Ileum (tissue), 1 donor: ENCODE measurements around a stretch of chr7.

DNA sequence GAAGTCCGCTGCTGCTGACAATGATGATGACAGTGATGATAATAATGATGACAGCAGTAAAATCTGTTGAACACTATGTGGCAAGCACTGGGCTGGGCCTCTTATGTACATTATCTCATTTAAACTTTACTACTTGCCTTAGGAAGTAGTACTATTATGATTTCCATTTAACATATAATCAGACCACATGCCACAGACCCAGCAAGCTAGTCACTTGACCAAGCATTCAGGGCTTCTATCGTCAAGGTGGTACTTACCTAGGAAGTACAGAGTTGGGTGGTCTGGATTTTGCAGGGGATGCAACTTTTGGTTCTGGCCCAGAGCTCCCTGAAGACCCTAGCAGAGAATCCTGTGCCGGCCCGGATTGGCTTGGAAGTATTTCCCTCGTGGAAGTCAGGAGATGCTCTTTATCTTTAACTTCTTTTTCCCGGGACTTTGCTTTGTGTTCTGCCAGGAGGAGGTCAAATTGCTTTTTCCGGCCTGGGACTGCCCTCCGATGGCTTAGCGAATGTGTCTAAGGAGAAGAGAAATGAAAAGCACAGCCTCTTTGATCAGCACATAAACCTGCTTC, 56.9 kb upstream of the EFCAB10 start:
- PRO-cap, result no peak

- PRO-cap, result no peak
These were observed 96.7 kb upstream of the EFCAB10 start for GRCh38 chr7:105677621-105678753.

GRCh38 chr7:105975952-105976679, 13.1 kb downstream of the CDHR3 start:
- PRO-cap, result no peak

DNA sequence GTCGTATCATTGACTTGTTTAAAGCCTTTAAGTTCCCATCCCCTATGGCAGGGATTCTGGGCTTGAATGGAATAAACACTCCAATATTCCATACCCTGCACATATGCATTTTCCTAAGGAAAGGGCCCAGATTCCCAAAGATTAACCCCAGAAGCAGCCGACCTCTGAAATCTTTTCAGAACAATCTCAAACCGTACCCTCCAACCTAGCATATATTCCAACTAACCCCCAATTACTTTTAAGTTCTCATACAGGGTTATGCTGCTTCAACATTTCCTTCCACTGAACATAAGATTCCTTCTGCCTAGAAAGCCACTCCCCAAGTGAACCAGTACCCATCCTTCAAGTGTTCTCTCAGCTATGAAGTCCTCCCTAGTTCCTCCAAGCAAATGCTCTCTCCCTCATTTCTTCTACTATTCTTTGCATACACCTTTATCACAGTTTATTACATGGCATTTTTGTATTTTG, 2.1 kb downstream of the SYPL1 start:
- PRO-cap, result no peak

GRCh38 chr7:106153841-106154155, 41.7 kb upstream of the SYPL1 start:
- PRO-cap, result no peak

DNA sequence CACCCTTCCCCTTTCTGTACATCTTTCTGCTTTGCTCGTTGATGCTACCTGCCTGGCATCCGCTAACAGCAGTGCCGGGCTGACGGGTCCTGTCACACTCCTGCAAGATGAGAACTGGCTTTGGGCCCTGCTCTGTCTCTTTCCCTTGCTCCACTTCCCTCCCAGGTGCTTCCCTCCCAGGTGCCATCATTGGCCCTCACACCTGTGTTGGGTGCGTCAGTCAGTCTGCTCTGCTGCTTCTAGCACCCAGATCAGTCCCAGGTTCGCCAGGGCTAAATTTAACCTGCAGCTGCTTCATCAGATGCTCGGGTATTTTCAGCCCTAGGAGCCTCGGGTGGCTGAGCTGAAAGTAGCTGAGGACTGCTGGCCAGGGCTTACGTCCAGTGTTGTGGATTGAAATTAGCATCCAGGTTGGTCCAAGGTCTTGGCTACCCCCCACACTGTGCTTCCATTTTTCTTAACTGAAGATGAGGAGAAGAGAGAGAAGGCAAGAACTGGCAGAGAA, 65.6 kb upstream of the SYPL1 start:
- PRO-cap, result no peak

- PRO-cap, result no peak
These were observed 22.8 kb downstream of the NAMPT start for GRCh38 chr7:106261685-106262728.

- PRO-cap, result no peak
These were observed 21.9 kb downstream of the NAMPT start for GRCh38 chr7:106262729-106263430.

- PRO-cap, result no peak
These were observed 14.2 kb downstream of the NAMPT start for GRCh38 chr7:106270257-106271221.

DNA sequence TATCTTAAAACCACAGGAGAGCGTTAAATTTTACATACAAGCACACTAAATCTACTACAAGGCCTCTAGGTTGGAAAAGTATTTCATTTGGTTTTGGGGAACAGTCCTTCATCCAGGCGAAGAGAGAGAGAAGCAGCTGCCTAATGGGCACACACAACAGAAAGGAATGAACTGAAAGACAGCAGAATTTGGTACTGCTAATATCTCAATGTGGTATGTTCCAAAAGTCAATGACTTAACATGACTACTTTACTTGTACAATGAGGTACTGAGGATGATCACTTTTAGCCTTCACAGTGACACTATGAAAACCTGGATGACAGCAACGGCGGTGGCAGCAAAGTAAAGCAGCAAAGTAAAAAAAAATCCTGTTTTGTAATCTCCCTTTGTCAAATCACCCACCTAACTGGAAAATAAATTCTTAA, 7.4 kb downstream of the NAMPT start:
- PRO-cap, result no peak

- PRO-cap, result no peak
These were observed 62.7 kb upstream of the NAMPT start for GRCh38 chr7:106347327-106347978.

DNA sequence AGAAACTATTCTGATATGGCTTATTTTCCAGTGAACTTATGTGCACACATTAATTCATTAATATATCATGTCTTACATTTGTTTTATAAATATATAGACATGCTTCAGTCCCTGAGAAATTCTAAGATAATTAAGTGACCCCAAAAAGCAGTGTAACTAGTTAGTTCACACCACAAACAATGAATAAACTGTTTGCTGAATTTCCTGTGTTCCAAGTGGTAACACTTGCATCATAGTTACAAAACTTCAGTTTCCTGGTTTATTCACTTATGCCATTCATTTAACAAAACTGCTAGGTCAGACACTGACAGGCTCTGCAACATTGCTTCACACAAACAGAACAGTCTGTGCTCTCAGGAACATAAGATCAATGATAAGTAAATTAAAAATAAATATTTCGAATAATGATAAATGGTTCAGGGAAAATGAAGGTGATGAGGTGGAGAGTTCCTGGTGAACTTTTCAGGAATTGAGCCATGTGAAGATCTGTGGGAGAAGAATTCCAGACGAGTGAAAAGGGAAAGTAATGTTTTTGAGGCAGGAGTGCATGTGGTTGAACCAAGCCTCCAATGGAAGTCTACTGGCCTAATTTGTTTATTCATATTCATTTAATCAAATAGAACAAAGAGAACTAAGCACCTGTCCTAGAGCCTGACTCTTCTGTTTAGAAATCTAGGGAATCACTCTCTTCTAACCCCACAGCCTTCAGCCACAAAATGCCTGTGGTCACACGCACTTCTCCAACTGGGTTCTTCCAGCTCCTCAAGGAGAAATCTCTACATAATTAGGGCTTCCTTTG, 133.4 kb upstream of the NAMPT start:
- PRO-cap, result no peak

DNA sequence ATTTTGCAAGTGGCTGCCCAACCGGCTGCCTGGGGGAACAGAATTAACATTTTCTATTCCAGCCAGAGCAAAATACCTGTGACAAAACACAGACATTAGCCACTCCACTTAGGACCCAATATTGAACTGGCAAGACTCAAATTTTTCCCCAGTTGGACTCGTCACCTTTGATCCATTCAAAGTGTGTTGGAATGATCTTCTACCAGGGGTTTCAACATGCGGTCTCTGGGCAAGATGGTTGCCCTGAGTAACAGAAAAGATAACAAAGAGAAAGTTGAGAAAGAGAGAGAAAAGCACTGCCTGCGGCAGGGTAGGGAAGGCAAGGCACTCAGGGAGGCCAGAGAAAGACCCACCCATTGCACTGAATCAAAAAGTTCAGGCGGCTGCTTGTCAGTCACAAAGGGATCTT, 174.9 kb upstream of the NAMPT start:
- PRO-cap, result no peak

DNA sequence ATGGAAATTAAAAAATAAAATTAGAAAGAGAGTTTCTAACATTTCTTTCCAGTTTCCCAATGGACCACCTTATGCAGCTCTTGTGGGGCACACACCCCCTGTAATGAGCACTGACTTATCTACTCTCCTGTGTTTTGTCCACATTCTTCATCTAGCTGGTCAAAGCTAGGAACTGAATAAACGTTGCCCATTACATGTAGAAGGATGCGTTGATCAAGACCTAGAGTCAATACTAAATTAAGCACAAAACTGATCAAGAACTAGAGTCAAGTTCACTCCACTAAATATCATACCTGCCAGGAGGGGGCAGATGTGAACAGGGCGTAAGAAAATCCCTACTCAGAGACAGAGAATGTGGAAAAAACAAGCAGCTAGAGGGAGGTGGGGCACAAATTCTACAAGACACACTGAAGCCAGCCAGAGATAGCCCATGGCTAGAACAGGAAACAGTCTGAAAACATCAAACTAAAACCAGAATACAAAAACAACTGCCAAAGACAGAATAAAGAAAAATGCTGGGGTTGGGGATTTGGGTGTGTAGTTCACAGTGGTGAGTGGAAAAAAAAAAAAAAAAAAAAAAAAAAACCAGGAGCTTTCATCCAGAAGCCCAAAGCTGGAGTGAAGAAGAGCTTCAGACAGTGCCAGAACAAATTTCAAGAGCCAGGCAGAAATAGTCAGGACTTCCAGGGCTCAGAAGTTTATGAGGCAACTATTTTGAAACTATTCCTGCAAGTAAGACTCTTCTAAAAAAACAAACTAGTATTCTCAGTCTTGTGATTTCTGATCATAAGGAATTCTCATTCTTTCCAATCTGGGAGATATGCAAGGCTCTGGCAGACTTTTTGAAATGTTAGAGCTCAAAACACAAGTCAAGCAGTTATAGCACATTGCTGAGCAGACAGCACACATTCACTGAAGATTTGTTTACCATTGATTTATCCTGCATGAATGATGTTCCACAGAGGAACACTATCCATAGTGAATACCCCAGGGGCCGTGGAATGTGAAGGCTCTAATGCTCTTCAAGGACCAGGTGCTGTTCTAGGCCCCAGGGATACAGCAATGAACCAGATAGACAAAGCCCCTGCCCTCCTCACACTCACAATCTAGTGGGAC, 118.2 kb downstream of the CCDC71L start:
- PRO-cap, result no peak

DNA sequence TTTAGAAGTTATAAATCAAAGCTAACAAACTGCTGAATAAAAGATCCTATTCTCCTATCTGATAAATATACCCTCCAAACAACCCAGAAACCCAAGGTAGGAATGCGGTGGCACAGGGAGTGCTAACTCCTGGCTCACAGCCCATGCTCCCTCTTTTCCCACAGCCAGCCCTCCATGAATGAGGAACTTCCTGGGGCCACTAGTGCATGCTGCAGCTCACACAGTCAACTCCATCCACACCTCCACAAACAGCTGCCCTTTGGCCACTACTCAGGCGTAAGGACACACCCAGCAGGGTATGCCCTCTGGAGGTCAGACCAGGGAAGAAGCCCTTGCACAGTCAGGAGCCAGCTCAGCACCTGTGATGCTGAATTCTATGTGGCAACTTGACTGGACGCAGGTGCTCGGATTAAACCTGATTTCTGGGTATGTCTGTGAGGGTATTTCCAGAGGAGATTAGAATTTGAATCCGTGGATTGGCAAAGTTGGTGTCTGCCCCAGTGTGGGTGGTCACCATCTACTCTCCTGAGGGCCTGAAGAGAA, 85.2 kb upstream of the PIK3CG start:
- PRO-cap, result unidirectional peak, minus-strand start at position 234 of the sequence

DNA sequence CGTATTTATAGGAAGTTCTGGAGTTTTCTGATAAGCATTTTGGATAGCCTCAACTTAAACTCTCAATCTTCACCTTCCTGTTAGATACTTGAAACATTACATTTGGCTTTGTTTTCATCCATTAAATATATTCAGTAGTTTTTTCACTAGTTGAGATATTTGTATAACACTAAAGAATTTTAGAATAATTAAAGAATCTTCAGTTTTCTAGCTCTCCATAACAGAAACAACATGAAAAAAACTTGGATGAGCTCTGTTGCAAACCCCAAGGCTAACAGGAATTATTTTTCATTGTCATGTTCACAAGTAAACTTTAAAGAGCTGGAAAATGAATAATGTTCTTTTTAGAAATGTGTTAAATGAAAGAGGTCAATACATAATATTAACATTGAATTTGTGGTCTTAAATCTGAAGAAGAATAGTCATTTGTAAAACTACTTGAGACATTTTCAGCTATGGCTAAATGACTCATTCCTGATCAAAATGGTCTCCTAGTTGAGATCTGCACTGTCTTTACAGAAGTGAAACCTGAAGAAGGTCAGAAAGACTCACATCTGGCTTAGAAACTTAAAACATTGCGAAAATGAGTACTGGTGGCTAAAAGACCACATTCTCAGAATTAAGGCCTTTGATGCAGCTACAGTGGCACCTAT, 5.8 kb downstream of the PIK3CG start:
- PRO-cap, result no peak

DNA sequence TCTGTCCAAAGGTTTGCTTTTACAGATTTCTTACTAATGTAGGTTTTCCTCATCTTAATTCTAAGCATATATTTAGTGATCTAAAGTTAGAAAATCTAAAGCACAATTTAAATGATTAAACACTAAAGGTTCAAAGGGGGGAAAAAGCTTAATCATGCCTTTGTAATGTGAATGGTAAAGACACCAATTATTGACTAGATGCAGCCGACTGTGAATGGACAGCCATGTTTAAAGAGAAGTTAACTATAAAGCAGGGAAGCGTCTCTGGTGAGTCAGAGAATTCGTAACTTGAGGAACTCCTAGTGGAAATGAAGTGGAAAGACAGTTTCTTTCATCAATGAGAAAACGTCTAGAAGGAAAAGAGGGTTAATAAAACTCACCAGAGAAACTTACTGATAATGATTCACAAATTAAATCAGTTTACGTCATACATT, 1.2 kb upstream of the HBP1 start:
- PRO-cap, result bidirectional peak, plus-strand start at position 275 of the sequence, minus-strand start at position 216 of the sequence

GRCh38 chr7:107171696-107172106, 2.9 kb downstream of the HBP1 start:
- PRO-cap, result no peak

DNA sequence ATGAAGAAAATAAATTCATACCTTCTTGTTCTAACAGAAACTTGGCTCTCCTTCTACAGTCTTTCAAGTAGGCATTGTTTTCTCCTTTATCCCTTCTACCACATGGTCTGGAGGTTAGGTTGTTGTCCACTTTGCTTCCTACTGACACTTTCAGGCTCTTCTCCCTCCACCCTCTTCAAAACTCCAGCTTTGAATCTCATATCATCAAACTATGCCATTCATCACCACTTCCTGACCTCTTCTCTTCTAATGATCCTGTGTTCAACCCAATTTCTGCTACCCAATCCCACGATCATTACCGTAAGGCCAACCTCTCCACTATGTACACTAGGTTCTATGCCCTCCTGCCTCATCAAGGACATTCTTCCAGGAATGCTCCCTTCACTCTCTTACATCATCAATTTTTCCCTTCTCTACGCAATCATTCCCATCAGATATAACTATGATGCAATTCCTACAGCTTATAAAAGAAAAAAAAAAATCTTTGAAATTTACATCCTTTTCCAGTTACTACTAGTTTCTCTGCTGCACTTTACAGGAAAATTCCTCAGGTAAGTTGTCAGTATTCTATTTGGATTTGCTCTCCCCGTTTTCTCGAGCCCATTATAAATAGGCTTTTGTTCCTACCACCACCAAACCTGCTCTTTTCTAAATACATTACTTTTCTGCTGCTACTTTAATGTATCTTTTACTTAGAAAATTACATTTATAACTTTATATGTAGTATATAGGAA, 30.9 kb upstream of the GPR22 start:
- PRO-cap, result no peak

GRCh38 chr7:107475894-107476196, 6.0 kb downstream of the GPR22 start:
- PRO-cap, result no peak